Trachea (tissue), 1 donor: ENCODE measurements around a stretch of chr16.

- PRO-cap, result no peak
Observed at GRCh38 chr16:51052357-51052913, 98.6 kb downstream of the SALL1 start.

DNA sequence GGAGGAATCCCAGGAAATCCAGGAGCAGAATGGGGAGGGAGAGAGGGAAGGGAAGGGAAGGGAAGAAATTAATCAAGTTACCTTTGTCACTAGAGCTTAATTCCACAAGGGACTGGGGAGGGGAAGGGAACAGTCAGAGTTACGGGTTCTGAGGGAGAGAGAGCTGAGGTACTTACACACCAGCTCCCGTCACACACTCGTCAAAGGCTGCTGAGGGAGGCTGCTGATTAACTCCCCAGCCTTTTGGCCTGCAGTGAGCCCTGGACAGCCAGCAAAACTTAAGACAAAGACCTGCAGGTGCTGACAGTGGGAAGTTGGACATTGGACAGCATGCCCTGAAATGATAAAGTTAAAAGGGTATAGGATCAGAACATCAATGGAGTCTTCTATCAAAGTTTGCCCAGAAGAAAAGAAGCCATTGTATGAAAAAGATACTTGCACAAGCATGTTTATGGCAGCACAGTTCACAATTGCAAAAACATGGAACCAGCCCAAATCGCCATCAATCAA is 92.6 kb downstream of the SALL1 start:
- PRO-cap, result no peak

GRCh38 chr16:51126230-51126695 is 24.8 kb downstream of the SALL1 start:
- PRO-cap, result no peak

GRCh38 chr16:51149004-51149635 is 1.9 kb downstream of the SALL1 start:
- PRO-cap, result no peak

- PRO-cap, result no peak
Observed at GRCh38 chr16:51152842-51153535, 1.9 kb upstream of the SALL1 start.

DNA sequence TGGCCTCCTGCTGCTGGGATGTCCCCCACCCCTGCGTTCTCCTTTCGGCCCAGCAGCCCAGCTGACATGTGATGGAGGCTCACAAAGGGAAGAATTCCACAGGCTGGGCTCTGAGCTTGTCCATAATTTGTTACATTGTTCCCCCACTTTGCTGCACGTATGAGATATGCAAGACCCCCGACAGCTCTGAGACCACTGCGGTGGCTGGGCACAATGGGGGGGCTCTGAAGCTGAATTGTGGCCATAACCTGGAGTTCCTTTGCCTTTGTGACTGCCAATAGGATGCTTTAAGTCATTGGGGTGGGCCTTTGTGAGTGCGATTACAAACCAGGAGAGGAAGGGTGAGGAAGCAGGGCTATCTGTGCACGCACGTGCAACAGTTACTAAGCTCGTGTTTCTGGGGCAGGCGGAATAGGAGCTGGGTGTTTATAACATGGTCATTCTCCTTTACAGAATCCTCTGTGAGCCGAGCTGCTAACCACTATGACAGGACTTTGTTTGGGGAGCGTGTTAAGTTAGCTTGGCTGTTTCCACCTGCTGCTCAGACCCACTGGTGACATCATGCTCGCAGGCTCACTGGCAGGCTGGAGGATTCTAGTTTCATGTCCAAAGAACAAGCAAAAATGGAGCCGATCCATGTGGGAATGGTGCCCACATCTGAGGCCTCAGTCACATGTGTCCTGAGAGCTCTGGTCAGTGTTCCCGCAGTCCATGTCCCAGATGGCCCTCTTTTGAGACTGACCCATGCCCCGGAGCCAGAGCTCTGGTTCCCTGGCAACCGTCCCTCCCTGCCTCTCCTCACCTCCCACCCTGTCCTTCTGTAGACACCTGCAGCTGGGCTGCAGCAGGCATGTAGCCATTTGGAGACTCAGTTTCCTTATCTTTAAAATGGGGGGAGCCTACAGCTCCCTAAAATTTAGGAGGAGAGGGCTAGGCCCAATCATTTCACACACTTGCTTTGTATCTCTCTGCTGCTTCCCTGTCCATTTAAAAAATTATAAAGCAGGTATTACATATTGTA is 208.4 kb upstream of the SALL1 start:
- PRO-cap, result no peak

- PRO-cap, result no peak
Observed at GRCh38 chr16:52237719-52238218, 309.2 kb downstream of the TOX3 start.

GRCh38 chr16:52526543-52526779 is 20.5 kb downstream of the TOX3 start:
- PRO-cap, result no peak

- PRO-cap, result no peak
Observed at GRCh38 chr16:52561861-52562475, 15.0 kb upstream of the TOX3 start.

DNA sequence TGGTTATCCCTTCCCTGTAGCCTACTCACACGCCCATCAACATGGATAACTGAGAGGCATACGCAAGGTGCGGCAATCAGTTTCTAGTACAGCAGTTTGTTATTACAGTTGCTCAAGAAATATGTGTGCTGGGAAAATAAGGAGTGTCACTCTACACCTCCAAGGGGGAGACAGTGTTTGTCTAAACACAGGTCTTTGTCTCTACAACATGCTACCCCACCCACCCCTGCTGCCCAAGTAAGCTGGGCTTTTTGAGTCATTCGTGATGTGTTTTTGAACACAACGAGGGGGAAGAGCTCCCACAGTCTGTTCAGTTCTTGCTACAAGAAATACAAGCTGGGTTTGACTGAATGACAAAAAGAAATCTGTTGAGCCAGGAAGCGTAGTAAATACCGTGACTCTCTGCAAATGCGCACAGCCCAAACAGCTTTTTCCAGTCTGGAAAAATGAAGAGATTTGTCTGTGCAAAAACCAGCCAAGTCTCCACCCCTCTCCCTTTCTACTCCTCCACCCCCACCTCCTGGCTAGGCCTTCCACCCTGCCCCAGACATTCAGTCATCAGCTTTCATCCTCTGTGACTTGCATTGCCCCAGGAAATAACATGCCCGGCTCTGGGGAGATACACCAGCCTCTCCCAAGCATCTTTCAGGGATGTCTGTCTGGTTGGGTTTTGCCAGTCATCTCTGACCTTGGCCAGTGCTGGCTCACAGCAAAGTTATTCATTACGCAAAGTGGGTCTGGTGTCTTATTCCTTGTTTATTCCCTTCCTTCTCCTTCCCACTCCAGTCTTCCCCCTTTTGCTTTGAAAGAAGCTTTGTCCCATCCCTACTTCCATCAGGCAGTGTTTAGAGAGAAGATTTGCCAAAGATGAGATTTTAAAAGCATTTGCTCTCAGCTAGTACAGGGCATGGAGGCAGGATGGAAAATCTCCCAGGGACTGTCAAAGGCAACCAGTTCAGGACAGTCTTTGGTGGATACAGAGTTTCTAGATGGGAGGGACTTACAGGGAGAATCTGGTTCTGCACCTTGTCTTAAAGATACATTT is 25.8 kb downstream of the CHD9 start:
- PRO-cap, result bidirectional peak, plus-strand start at position 596 of the sequence, minus-strand start at position 440 of the sequence

DNA sequence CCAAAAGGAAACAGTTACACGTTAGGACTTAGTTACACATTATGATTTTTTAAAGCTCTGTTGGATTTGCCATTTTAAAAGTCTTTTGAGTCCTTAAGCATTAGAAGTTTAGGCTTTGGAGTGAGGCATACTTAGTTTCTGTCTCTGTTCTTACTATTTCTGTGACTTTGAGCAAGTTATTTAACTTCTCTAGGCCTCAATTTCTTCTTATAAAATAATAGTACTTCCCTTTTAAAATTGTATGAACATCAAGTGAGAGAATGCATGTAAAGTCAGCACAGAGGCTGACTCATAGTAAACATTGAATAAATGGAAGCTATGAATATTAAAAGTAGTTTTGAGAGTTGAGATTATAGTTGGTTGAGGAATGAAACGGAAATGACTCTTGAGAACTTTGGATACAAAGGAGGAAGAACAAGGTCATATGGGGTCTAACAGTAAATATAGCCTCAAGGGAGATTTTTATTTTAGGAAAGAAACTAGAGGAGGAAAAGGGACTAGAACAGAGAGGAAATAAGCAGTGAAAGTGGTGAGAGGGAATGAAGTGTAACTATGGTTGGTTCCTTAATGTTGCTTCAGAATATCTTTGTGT is 164.9 kb downstream of the CHD9 start:
- PRO-cap, result no peak

DNA sequence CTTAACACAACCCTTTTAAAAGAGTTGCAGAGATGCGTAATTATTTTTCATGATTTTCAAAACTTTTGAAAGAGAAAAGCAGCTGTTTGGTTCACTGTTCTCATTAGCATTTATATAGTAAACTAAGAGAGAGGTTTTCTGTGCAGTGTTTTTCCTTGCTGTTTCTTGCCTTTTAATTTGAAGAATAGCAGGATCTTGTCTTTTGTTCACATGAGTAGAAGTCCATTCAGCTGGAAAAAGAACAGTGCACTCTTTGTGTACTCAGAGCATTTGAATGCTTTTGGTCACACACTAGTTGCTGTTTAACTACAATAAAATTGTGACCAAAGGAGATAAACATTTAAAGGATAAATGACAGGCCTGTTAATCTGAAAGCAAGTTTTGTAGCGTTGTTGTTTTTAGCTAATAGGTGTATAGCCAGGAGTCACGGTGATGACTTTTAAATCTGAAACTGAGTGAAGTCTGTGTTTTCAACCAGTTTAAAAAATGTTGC is 52.7 kb downstream of the FTO start:
- PRO-cap, result no peak

DNA sequence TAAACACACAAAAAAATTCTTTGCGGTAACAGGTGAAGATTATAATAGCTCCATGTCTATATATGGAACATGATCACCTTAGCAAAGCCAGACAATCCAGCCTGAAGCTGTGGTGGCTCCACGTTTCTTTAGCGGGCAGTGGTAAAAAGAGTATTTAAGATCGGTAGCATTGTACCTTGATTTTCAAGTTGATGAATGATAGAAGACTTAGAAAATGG is 182.8 kb downstream of the FTO start:
- PRO-cap, result no peak

- PRO-cap, result no peak
Observed at GRCh38 chr16:54080397-54081291, 205.9 kb downstream of the IRX3 start.

- PRO-cap, result no peak
Observed at GRCh38 chr16:54178254-54178837, 108.2 kb downstream of the IRX3 start.

GRCh38 chr16:54210555-54210982 is 76.0 kb downstream of the IRX3 start:
- PRO-cap, result no peak

- PRO-cap, result no peak
Observed at GRCh38 chr16:54235071-54235634, 51.4 kb downstream of the IRX3 start.

DNA sequence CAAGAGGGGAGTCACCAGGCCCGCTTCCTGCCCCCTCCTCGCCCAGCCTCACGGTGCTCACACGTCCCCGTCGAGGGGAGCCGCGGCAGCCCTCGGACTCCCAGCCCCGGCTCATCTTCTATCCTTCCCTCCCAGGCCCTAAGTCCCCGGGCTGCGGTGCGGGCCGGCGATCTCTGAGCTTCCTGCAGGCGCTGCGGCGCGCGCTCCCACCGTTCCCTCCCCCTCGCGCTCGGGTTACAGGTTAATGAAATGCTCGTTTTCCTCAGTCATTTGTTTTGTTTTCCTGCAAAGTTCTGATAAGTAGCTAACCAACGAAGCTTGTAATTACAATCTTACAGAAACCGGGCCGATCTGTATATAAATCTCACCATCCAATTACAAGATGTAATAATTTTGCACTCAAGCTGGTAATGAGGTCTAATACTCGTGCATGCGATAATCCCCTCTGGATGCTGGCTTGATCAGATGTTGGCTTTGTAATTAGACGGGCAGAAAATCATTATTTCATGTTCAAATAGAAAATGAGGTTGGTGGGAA is 3.0 kb upstream of the IRX3 start:
- PRO-cap, result no peak

- PRO-cap, result no peak
Observed at GRCh38 chr16:54431311-54431723, 144.7 kb upstream of the IRX3 start.

- PRO-cap, result no peak
Observed at GRCh38 chr16:54657215-54657863, 273.3 kb upstream of the IRX5 start.